ENCODE measurements around a stretch of chr12.

- RRBS = no CpG with 5 or more reads among the region's 9 CpGs
Observed at GRCh38 chr12:12357866-12358546, 1.1 kb downstream of the BORCS5 start.

- RRBS = no CpG with 5 or more reads among the region's 9 CpGs
Observed at GRCh38 chr12:12403150-12404363, 46.7 kb downstream of the BORCS5 start.

- RRBS = no CpG with 5 or more reads among the region's 13 CpGs
Observed at GRCh38 chr12:12482128-12483346, 80.1 kb downstream of the DUSP16 start.

DNA sequence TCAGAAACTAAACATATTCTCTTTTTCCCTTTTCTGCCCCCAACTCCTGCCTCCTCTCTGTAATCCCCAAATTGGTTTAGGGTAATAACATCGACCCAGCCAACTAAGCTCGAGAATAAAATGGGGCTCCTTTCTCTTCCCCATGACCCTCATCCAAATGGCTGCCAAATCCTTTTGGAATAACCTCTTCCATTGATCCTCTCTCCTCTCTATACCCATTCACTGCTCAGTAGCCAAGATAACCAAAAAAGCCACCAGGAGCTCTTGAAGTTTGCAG is 75.0 kb downstream of the DUSP16 start:
- RRBS = no CpG with 5 or more reads among the region's 2 CpGs

DNA sequence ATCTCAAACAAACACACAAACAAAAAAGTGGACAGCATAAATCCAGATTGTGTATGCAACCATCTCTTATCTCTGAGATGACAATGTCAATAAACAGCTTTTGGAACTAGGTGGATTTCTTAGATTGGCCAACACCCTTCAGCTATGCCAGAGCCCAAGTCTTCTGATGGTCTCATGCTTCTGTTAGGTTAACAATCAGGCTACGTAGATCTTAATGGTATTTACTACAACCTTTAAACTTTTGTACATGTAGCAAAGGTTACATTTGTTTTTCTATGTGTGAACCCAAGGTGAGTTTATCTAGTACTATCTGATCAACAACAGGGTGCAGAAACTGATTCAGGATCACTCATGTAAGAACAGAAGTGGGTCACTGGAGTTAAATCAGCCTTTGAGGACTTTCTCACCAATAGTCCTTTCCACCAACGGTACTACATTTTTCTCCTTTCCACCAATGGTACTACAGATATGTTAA is 73.5 kb downstream of the DUSP16 start:
- RRBS = no CpG with 5 or more reads among the region's 2 CpGs

DNA sequence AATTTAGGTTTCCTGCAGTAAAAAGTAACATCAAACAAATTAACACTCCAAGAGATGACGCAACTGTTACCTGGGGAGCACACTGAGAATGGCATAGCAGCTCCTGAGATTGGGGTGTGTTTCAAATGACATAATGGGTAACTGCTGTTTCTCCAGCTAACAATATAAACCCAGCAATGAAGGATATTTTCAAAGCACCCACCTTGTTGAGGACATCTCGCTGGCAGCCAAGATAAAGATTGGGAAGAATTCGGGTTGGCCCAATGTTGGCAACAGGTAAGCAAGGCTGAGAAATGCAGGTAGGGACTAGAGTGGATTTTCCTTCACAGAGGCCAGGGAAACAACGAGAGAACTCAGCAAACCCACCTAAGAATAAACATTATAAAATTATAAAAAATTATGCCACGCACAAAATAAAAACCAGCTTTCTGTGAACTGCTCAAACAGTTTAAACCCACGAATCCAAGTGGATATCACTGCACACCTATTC is 62.3 kb downstream of the DUSP16 start:
- RRBS = no CpG with 5 or more reads among the region's 6 CpGs

GRCh38 chr12:12684240-12685190 is 11.5 kb downstream of the GPR19 start:
- RRBS = no CpG with 5 or more reads among the region's 7 CpGs

DNA sequence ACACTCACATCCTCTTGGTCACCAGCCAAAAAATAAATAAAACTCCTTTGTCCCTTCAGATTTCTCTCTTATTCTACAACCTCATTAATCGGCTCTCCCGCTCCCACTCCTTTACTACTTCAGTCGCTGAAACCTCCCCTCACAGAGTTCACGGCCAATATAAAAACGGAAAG is 220 bp downstream of the GPR19 start:
- RRBS = no CpG with 5 or more reads among the region's 5 CpGs

GRCh38 chr12:12722065-12723192 is 5.3 kb downstream of the CDKN1B start:
- RRBS = no CpG with 5 or more reads among the region's 4 CpGs

GRCh38 chr12:12726138-12726434 is 8.9 kb downstream of the CDKN1B start:
- RRBS = no CpG with 5 or more reads among the region's 9 CpGs

DNA sequence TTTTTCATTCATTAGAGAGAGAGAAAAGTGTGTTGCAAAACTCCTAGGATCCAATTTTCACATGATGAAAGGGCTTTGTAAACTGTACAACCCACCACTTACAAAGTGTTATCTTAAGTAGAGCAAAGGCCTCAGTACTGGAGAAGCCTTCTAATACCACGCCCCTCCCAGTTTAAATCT is 857 bp downstream of the APOLD1 start:
- RRBS = no CpG with 5 or more reads among the region's 1 CpG

DNA sequence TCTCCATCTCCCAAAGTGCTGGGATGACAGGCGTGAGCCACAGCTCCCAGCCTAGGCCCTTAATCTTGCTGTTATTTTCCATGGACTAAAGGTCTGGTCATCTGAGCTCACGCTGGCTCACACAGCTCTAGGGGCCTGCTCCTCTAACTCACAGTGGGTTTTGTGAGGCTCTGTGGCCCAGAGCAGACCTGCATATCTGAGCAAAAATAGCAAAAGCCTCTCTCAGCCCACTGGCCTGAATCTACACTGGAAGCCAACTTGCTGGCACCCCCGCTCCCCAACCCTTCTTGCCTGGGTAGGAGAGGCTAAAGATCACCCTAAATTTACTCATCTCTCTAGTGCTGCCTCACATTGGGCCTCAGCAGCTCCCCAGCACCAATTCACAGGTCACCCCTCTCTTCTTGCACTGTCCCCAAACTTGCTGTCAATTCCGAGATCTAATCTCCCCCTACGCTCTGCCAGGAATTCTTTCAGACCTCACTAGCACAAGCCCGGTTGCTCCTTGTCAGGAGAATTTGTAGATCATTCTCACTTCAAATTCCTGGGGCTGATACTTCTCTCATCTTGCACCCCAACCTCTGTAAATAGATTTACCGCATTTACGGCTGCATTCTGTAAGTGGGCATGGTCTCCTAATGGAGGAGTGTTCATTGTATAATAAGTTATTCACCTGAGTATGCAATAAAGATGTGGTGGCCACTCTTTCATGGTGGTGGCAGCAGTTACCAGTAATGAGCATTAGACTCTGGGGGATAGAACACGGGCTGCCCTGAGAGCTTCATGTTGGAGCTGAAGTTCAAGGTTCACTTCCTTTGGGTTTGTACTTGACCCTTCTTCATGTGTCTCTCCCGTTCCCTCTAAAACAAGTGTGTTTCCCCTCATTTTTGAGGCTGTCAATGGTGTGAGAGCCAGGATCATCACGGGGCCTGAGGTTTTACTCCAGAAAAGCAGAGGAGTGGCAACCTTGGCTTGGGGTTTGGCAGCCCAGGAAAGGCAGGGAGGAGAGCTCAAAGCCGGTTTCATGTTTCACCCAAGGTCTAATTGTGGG is 21.9 kb downstream of the GPRC5A start:
- RRBS = no CpG with 5 or more reads among the region's 12 CpGs

DNA sequence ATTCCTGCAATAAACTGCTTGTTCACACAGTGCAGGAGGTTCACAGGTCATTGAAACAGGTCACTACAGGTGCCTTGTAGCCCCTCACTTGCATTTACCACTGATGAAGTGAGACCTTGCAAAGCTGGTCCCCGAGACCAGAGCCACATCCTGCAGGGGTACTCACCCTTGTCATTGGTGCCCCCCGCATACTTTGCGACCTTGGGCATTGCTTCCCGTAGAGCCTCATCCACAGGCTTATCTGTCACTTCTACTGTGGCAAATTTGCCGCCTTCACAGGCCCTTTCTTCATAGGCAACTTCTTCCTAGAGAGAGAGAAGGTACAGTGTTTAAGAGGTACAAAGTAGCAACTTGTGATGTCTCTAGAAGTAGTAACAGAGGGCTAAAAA is 11.0 kb downstream of the HEBP1 start:
- RRBS = no CpG with 5 or more reads among the region's 5 CpGs

GRCh38 chr12:12992036-12993074 is 7.7 kb downstream of the HEBP1 start:
- RRBS = no CpG with 5 or more reads among the region's 11 CpGs

DNA sequence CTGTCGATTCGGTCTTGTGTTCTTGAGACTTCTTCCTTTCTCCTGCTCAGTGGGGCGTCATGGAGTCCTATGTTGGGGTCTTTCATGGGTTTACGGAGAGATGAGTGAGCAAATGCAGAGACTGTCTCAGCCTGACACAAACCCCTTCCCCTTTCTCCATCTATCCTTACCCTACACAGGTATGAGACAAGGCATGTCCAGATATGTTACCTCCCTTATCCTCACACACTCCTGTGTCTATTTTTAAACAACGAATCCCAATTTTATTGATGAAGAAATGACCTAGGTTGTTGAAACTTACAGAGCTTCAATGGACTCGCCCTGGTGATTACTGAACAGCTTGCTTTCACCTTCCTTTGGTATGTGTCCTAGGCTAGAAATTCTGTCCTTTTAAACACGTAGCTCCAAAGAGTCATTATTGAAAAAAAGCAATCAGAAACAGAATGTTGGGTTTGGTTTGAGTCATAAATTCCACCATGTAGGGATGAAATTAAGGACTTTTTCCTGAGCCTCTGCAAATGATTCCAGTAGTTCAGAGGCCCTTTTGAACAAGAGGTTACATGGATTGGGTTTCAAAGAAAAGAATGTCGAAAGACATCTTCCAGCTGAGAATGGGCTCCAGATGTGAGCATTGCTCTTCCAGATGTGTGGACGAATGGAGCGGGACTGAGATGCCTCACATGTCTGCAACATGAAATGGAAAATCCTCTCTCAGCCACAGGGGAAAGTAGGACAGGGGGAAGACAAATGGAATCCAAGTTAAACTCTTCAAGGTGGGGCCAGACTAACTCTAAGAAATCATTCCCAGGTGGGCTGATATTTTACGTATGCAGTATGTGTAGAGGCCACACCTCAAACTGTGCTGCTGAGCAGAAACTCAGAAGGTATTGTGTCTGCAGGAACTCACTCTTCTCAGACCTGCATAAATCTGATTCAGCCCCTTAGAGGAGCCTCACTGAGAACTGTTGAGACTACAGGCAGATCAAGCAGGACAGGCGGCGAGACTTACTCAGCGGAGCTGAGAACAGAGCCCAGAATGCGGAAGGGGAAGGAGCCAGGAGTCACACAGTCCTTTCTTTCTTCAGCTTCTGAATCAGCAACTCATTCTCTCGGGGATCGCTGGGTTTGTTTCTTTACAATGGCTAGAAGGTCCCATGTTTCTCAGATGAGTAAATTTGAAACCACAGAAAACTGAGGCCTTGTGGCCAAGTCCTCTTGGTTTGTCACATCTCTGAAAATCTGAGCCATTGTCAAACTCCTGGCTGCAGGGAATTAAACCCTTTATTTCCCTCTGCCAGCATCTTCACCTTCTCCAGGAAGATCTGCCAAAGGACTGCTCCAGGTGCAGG is 23.4 kb upstream of the EMP1 start:
- RRBS = no CpG with 5 or more reads among the region's 17 CpGs

DNA sequence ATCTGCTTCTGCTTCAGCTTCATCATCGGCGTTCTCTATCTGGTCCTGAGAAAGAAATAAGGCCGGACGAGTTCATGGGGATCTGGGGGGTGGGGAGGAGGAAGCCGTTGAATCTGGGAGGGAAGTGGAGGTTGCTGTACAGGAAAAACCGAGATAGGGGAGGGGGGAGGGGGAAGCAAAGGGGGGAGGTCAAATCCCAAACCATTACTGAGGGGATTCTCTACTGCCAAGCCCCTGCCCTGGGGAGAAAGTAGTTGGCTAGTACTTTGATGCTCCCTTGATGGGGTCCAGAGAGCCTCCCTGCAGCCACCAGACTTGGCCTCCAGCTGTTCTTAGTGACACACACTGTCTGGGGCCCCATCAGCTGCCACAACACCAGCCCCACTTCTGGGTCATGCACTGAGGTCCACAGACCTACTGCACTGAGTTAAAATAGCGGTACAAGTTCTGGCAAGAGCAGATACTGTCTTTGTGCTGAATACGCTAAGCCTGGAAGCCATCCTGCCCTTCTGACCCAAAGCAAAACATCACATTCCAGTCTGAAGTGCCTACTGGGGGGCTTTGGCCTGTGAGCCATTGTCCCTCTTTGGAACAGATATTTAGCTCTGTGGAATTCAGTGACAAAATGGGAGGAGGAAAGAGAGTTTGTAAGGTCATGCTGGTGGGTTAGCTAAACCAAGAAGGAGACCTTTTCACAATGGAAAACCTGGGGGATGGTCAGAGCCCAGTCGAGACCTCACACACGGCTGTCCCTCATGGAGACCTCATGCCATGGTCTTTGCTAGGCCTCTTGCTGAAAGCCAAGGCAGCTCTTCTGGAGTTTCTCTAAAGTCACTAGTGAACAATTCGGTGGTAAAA is 18.3 kb downstream of the EMP1 start:
- RRBS = no CpG with 5 or more reads among the region's 11 CpGs

DNA sequence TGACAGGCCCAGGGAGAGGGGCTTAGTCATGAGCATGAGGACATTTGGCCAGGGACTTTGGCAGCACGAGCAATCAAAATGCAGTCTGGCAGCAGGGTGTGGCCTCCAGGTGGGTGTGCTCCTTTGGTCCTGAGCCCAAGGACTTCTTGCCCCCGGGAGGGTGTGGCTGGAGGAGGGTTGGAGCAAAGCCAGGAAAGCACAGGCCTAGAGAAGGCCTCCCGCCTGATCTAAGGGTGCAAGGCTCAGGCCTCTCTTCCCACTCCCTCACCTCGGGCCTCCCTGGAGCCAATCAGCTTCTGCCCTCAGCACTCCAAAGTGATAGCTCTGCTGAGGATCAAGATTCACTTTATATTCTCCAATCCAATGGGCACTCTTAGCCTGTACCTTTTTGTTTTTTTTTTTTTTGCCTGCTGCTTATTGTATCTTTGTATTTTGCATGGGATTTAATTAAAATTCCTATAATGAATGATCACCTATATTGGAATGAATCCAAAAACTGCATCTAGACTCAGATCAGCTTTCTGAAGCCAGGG is 25.8 kb downstream of the EMP1 start:
- RRBS = no CpG with 5 or more reads among the region's 4 CpGs

DNA sequence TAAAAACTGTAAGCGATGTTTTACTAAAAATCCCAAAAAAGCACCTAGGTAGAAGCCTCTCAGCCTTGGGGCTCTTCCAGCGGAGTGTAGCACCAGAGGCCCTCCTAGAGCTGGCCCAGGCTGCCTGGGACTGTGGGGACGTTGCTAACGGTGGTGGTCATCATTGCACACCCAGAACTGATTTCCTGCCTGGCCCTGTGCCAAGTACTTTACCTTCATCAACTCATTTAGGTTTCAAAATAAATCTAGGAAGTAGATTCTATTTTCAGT is 59.8 kb downstream of the EMP1 start:
- RRBS = no CpG with 5 or more reads among the region's 4 CpGs

- RRBS = no CpG with 5 or more reads among the region's 12 CpGs
Observed at GRCh38 chr12:13390174-13390866, 193.8 kb downstream of the EMP1 start.

DNA sequence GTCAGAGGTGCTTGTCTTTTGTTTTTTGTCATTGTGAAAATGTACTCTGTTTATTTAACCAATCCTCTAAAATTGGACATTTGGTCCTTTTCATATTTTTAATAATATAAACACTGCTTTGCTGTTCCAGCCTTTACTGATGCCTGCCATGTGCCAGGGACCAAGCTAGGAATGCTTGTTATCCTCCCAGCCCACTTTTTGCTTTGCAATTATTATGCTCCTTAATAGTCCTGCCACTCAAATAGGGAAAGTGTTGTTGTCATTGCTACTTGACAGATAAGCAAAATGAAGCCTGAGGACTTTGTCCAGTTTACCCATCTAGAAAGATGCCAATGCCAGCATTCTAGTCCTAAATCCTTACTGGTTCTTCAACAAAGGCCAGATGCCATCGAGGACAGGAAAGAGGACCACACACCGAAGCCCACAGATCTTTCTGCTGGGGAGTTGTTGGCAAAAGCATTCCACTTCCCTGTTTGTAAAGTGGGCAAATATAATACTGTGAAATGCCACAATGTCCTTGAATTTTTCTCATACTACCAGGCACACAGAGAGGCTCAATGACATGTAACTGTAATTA is 246.5 kb downstream of the EMP1 start:
- RRBS = no CpG with 5 or more reads among the region's 2 CpGs